Foreskin fibroblast (primary cell): ENCODE data around the genes ATXN1 and ID4.

- RRBS = no CpG with 5 or more reads among the region's 10 CpGs
Observed at GRCh38 chr6:16344650-16345399, 106.4 kb downstream of the GMPR start.

DNA sequence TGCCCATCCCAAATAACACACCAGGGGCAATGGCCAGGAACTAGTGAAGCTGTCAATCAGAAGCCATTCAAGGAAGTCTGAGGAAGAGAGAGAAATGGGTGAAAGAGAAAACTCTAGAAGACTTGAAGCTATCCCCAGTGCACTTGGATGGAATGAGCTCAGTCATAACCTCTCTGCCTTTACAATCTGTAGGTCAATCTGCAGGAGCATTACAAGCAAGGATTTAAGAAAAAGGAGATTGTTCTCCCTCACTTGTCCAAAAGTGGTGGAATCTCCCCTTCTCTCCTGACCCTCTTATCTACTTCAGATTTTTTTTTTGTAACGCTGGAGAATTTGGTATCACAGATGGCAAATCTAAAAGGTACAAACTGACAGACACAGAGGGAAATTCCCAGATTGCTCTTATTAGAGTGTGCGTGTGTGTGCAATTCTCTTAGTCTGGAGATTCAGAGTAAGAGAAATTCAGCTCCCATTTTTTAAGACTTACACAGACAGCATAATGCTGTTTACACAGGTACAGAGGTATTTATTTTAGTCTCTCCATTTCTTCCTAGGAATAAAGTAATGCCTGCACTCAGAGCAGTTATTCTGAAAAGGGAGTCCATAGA lies 242.7 kb downstream of the GMPR start:
- RRBS = no CpG with 5 or more reads among the region's 2 CpGs

GRCh38 chr6:16541490-16541936 lies 219.7 kb downstream of the ATXN1 start:
- RRBS = no CpG with 5 or more reads among the region's 9 CpGs

DNA sequence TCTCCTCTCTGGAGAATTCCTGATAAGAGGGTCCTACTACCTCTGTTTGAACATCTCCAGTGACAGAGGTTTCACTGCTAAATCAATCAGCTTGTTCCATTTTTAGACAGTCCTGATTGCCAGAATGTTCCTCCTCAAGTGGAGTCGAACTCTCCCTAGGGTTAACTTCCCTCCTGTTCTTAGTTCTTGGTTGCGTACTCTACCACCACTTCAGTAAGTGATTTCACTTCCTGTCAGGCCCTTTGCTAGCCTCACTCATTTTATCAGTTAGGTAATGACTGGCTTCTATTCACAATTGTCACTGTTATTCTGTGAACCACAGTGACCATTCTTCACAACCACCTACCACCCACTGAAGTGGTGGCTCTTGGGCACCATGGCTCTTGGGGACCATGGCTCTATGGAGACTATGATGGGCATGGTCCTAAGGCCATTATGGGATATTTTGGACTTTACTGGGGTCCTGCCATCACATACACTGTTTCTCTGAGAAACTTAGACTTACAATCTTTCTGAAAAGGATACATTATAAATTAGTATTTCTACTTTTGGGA lies 66.5 kb downstream of the ATXN1 start:
- RRBS = no CpG with 5 or more reads among the region's 2 CpGs

GRCh38 chr6:16697583-16698337 lies 63.5 kb downstream of the ATXN1 start:
- RRBS = 90% methylated on average over 2 of the region's 7 CpGs

DNA sequence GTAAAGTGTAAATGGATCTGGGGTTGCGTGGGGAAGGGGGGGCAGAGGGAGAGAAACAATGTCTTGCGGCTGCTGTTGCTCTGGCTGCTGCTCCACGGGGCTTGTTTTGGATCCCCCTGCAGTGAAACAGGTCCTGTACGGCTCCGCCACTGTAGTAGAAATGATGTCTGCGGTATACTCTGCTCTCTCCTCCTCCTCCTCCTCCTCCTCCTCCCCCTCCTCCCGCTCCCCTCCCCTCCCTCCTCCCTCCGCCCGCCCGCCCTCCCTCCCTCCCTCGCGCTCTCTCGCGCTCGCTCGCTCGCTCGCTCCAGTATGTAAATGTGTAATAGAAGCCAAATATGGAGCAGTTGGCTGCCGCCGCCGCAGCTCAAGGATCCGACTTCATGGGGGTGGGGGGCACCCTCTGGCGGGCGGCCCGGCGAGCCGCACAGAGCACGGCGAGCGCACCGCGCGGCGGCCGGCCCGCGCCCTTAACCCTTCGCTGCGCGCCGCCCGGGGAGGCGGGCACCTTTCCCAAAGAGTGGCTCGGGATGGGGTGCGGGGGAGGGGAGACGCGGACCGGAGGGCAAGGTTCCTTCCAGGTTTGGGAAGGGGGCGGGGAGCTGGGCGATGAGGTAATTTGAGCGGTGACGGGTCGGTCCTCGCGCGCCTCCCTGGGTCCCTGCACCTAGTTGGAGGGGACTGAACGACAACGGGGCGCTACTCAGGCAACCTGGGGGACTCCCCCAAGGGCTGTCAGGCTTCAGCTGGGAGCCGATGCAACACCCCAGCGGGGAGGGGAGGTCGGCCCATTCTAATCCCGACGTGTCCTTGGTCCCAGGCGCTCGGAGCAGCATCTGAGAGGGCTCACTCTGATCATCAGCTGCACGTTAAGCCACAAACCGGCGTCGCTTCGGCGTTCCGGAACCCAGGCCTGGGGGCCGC lies at the start of gene ATXN1:
TSS of gene ATXN1 (minus strand) at position 162 of the 924 bp plus-strand sequence.
- RRBS = under 1% methylated on average over 26 of the region's 74 CpGs

DNA sequence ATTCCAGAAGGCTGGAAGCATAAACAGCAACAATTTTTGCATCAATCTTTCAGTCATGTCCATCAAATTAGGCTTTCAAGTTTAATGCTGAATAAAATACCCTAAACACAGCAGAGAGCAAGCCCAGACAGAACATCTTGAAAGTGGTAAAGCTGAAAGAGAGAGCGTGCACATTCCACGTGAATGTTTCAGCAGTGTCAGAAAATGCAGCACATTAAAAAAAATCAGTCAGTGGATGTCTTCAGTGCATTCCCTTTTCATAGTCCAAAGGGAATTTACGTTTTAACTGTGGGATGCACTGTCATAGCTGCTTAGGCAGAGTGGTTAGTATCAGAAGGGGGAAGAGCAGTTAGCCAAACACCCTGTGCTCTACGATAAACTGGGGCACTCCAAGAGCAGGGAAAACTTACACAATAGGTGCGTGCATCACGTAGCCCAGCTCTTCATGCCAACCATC lies 116.1 kb upstream of the STMND1 start:
- RRBS = no CpG with 5 or more reads among the region's 6 CpGs

DNA sequence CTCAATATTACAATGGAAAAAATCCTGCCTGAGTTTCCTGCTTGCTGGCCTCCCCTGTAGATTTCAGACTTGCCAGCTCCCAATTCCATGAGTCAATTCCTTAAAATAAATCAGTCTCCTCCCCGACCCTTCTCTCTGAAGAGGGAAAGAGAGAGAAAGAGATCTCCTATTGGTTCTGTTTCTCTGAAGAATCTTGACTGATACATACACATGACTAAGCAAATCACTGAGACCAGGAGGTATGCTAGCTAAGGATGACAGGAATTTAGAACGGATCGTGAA lies 11.4 kb upstream of the RBM24 start:
- RRBS = no CpG with 5 or more reads among the region's 3 CpGs

DNA sequence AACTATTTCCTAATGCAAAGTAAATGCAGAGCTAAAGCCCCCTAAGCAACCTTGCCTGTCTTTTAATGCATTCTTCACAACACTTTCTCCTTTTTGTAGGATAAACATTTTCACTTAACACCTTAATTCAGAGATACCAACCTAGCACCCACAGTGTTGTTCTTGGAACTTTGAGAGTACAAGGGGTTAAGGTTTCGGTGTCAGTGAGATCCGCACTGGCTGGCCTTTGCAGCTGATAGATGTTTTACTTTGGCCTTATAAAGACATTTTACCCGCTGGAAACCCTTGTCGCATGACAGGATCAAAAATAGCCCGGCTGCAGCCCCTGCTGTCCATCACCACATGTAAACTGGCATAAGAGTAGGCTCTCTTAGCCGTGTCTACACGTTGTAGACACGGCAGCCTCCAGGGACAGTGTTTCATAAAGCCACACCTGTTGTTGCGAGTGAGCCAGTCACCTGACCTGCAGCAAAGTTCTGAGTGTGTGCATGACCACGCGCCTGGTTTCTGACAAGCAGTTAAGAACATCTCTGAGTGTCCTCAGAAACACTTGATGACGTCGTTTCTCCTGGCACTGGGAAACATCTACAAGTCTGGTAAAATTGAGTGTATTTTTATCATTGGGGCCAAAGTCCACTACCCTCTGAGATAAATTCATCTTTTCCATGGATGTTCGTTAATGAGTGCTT lies 8.5 kb downstream of the RBM24 start:
- RRBS = no CpG with 5 or more reads among the region's 14 CpGs

- RRBS = no CpG with 5 or more reads among the region's 8 CpGs
Observed at GRCh38 chr6:17491606-17492293, 98.4 kb downstream of the CAP2 start.

- RRBS = 25% methylated on average over 4 of the region's 55 CpGs
Observed at GRCh38 chr6:17580414-17581302, 19.4 kb upstream of the FAM8A1 start.

DNA sequence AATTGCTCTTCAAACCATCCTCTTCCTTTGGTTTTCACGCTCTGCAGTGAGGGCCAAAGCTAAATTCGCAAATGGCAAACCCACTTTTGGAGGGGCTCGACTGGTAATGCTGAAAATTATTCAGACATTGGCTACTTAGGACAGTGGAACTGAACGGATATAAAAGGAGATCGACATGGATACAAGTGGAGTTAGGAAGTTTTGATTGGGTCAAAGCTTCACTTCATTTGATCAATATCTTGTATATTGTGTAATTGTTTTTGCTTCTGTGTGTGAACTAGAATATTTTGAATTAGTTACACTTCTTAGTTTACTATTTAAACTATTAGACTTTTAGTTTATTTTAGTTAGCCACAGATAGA lies 1.3 kb downstream of the FAM8A1 start:
- RRBS = no CpG with 5 or more reads among the region's 5 CpGs

GRCh38 chr6:17608237-17609475 lies 8.6 kb downstream of the FAM8A1 start:
- RRBS = no CpG with 5 or more reads among the region's 3 CpGs

DNA sequence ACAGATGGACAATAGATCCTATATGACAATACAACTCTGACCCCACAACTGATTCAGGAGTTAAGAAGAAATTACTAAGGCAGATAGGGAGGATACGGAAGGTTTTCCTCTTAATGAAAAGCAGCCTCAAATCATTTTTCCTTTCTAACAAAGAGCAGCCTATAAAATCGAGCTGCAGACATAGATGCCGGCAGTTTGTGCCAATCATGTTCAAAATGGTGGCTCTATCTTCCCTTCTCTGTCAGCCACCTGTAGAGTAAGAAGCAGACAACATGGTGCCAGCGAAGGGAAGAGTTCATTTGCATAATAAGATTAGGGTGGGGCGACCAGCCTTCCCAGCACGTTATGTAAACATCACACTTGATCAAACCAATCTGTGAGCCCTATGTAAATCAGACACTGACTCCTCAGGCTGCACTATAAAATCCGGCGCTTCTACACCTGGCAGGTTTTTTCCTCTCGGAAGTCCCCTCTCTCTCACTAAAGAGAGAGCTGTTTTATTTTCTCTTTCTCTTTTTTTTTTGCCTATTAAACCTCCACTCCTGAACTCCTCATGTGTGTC lies 13.1 kb downstream of the TPMT start:
- RRBS = no CpG with 5 or more reads among the region's 9 CpGs

- RRBS = no CpG with 5 or more reads among the region's 10 CpGs
Observed at GRCh38 chr6:18154279-18154774, 550 bp downstream of the TPMT start.

- RRBS = no CpG with 5 or more reads among the region's 4 CpGs
Observed at GRCh38 chr6:18386264-18386736, 850 bp upstream of the RNF144B start.

DNA sequence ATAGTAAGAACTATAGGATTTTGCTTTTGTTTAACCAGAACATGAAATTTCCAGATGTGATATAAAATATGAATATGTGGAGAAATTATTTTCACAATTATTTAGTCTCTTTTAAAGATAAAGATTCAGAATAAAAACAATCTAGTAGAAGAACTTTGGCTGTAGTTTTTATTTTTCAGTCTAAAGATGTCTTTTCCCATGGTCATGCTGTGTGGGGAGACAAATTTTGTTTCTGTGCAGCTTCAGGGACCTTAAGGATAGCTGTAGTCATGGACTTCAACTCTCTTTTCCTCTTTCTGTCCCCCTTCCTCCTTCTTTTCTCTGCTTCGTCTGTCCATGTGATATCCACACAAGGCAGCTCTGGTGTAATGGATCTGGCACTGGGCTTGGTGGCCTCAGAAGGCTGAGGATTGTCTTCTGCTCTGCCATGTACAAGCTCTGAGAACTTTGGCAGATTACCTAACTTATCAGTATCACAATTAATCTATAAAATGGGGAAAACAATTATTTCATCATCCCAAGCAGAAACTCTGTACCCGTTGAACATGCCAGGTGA lies 10.4 kb downstream of the RNF144B start:
- RRBS = no CpG with 5 or more reads among the region's 2 CpGs

DNA sequence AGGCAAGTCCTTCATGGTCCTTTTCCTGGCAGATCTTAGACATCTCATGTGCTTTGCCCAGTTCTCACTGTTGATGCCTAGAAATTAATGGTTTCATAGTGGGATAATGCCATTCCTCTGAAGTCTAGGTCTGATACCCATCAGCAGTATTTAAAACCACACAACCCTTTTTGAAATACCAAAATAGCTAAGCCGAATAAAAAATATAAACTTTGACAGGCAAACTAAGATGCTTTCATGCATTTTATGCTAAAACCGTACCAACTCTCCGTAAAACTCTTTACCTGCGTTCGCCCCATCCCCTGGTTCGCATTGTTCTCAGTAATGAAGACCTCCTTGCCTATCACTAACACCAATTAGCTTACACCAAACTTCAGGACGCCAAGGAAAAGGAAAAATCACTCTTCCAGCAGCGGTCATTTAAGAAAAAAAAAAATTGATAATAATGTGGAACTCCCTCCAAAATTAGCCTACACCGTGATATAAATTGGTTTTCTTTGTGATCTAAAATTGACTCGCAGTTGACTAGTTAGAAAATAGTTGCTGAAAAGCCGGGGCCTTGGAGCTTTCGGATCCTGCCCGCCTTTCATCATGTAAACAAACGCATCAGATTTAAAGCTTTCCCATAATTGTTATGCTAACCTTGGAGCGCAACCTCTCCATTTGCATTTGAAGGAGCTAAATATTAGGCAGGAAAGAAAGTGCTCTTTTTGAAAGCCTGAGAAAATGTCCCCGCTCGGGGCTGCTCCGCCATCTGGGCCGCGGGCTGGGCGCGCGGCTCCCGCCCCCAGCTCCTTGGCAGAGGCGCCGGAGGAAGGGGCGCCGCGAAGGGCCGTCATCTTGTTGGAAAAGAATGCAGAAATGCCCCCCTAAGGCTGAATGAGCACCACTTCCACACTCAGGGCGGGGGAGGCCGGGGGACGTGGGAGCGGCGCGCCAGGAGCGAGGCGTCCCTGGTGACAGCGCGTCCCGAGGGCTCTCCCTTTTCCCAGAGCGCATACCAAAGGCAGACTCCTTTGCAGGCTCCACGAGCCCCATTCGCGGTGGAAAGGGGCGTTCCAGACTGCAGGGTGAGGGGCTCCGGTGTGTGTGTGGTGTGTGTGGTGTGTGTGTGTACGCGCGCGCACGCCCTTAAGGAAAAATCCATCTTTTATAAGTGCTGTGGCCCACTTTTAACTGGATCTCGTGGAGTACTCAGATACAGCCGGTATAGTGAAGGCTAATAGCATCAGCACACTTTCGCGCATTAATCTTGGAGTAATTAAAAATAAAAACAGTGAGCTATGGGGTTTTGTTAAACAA lies 145.8 kb upstream of the ID4 start:
- RRBS = 3% methylated on average over 7 of the region's 56 CpGs

GRCh38 chr6:19837269-19837661 lies at the start of gene ID4:
Gene ID4, plus strand, starts transcription at chr6:19837370.
- RRBS = 3% methylated on average over 19 of the region's 48 CpGs

DNA sequence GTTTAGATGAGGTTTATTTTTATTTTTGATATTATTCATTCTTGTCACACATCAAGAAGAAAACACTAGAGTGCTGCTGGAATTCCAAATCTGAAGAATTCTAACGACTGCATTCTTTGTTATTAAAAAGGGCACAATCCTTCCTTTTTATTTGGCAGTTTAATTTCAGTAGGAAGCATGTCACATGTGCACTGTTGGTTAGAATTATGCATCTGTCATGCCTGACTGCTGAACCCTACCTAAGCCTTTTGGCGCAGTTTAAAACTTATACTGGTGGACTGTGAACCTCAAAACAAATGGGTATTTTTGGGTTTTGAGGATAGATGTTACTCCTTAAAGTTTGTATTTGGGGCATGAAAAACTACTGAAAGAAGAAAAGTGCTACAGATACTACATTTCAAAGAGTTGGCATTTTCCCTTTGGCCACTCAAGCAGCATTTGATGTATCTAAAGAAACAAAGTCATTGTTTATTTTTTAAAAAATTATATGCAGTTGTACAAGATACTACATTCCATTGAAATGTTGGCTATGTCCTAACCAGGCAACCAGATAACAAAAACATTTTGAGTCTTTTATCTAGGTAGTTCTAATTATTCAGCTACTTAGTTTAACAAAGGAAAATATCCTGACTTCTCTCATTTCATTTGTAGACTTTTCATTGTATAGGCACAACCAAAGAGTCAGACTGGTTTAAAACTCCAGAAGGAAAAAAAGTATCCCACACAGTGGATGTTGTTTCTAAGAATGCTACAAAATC lies 4.2 kb downstream of the ID4 start:
- RRBS = no CpG with 5 or more reads among the region's 2 CpGs